ENCODE results near the genes HIGD1C, LETMD1 and CSRNP2.

- PRO-cap, 6 experiments = no peak in any of the 6 experiments
- RAMPAGE, long total RNA, 2 experiments = no peak in any of the 2 experiments
- RRBS = no CpG with 5 or more reads among the region's 11 CpGs
Measured at GRCh38 chr12:50619983-50621189, 115.6 kb downstream of the DIP2B start.

- PRO-cap, 6 experiments = no peak in any of the 6 experiments
- RAMPAGE, long total RNA, 2 experiments = no peak in any of the 2 experiments
- RRBS = no CpG with 5 or more reads among the region's 4 CpGs
Measured at GRCh38 chr12:50660026-50660440, 103.9 kb upstream of the ATF1 start.

- PRO-cap, 6 experiments = peak in 1 of 6 experiments; most common minus-strand start chr12:50786940 (in 1)
- RAMPAGE, long total RNA, 2 experiments = no peak in any of the 2 experiments
- RRBS = no CpG with 5 or more reads among the region's 1 CpG
Measured at GRCh38 chr12:50786711-50787345, 22.9 kb downstream of the ATF1 start.

DNA sequence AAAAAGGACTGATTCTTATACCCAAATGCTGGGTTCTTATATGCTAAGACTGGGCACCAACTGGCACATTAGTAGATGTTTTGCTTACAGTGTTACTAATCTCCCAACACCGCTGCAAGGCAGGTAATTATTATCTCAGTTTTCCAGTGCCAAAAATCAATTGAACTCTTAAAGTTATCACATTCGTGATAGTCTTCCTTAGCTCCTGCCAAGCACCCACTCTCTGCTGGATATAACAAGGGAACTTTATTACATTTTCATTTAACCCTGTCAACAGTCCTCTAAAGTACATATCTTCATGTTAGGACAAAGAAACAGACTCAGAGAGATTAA lies 2.6 kb downstream of the METTL7A start:
- PRO-cap, 6 experiments = no peak in any of the 6 experiments
- RAMPAGE, long total RNA, 2 experiments = no peak in any of the 2 experiments
- RRBS = no CpG with 5 or more reads among the region's 2 CpGs

DNA sequence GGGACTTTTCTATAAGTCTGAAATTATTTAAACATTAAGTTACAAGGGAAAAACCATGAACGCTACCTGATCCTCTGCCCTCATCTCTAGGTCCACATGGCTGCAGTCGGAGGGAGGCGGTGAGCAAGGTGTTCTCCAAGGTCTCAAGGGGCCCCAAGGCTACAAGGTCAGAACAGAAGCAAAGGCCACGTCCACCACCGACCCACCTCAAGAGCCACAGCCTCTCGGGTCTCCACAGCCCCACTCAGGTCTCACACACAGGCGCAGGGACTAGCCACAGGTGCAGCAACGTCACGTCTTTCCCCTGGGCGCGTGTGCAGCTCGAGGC lies at the start of gene HIGD1C:
TSS of gene HIGD1C (plus strand) at position 194 of the 328 bp plus-strand sequence.
- PRO-cap, 6 experiments = no peak in any of the 6 experiments
- RAMPAGE, long total RNA, 2 experiments = no peak in any of the 2 experiments
- RRBS = no CpG with 5 or more reads among the region's 12 CpGs

DNA sequence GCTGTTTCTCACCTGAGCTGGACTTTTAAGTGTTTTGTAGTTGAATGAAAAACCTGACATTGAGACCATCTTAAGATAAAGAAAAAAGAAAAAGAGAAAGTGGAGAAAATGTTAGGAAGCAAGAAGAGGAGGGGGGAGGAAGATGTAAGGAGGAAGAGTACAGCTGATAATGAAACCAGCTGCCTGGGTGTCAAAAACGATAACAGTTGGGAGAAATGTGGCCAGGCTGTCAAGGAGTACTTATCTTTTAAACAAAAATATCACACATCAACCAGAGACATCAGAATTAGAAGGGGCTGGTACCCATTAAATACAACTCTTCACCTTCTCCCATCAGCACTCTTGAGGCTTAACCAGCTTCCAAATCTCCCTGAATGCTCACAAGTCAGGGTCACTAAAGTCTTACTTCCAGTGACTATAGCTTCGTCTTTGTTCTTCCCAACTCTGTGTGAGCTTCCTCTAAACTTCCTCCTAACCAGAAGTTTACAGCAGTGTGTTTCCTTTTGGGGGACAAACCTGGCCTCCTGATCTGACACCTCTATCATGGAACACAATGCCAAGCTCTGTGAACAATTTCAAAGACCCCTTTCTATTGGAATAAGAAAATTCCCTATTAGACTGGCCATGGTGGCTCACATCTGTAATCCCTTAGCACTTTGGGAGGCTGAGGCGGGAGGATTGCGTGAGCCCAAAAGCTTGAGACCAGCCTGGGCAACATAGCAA lies 4.4 kb downstream of the SLC11A2 start:
- PRO-cap, 6 experiments = no peak in any of the 6 experiments
- RAMPAGE, long total RNA, 2 experiments = no peak in any of the 2 experiments
- RRBS = no CpG with 5 or more reads among the region's 4 CpGs

DNA sequence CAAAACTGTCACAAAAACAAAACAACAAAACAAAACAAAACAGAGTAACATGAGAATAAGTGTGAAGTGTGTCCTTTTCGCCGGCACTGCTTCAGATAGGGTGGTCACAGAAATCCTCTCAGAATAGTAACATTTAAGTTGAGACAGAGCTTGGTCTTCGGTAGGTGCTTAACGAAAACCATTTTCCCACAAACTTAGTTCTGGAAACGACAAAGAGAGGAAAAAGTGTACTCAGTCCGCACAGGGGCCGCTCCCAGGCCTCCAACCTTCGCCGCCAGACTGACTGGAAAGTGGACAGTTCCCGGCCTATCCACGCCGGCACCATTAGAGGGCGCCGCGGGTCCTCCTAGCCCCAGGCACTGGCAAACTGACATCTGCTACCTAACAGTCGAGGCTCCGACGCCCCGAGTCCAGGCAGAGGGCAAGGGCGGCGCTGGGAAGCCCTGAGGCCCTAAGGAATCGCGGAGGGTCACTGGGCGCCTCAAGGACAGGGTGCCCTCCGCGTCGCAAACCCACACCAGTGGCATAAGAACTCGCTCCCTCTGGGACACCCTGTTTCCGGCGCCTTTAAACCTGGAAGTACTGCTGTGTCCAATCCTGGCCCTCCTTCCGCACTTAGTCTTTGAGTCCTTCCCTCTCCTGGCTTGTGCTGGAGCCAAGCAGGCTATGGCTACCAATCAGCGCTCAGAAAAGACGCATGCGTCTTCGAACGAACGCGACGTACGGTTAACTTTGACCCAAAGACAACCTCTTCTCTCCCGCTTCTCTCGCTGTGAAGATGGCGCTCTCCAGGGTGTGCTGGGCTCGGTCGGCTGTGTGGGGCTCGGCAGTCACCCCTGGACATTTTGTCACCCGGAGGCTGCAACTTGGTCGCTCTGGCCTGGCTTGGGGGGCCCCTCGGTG lies at the start of gene LETMD1:
TSS of gene LETMD1 (plus strand) at position 749 of the 903 bp plus-strand sequence.
- PRO-cap, 6 experiments = peak in 6 of 6 experiments; most common plus-strand start position 761 of the sequence (in 5); most common minus-strand start position 281 of the sequence (in 5)
- RAMPAGE, long total RNA, 2 experiments = start-site peak on the plus strand in 2 of 2 experiments, centred at position 746 of the sequence, 87 to 88 reads per replicate
- RRBS = 52% methylated on average over 2 of the region's 49 CpGs

DNA sequence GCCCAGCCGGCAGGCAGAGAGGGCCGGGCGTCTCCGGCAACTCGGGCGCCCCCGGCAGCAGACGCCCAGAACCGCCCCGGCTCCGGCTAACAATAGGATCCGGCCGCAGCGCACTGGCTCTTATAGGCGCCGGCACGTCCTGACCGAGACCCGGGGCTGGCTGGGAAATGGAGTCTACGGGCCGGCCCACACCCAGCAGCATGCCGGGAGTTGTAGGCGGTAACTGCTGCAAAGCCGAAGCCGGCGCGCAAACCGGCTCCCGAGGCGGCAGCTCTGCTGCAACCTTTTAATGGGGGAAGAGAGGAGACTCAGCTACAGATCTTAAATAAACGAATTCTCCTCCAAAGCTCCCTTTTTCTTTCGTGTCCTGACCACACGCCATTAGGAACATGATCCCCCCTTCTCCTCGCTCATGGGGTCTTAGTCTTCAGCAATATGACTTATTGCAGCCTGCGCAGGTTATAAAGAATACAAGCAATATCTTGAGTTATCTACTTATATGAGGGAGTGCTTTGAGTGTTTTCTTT lies at the start of gene CSRNP2:
TSS of gene CSRNP2 (minus strand) at position 94 of the 527 bp plus-strand sequence.
- PRO-cap, 6 experiments = peak in 6 of 6 experiments; most common plus-strand start position 231 of the sequence (in 2); most common minus-strand start position 94 of the sequence (in 6)
- RAMPAGE, long total RNA, 2 experiments = no peak in any of the 2 experiments
- RRBS = 12% methylated on average over 4 of the region's 35 CpGs

- PRO-cap, 6 experiments = no peak in any of the 6 experiments
- RAMPAGE, long total RNA, 2 experiments = no peak in any of the 2 experiments
- RRBS = no CpG with 5 or more reads among the region's 3 CpGs
Measured at GRCh38 chr12:51318818-51319517, 5.0 kb downstream of the BIN2 start.

DNA sequence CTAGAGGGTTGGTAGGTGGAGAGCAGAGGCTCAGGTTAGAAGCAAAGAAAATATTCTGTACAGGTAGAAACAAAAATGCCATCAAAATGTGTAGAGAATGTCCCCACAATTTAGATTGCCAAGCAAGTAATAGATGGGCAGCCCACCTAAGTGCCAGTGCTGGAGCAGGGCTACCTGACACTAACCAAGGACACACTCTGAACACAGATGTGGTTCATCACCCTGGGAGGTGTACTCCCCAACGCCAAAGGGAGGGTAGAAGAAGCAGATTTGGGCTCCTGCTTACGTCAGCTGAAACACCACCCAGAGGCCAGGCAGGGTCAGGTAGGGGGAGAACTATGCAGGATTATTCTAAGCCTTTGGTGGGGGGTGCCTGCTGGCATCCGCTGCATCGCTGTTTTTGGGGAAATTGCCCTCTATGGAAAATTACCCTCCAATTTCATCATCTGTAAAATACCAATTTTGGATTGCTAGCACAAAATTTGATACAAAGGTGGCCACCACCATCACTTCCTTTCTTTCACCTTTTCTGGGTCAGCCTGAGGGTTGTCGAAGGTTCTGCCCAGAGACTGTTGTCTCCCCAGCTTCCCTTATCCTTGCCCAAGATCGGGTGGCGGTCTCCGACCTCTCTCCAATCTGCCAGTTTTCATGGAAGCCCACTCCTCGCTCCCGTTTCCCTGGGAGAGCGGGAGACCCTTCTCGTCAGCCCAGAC lies 614 bp downstream of the BIN2 start:
- PRO-cap, 6 experiments = no peak in any of the 6 experiments
- RAMPAGE, long total RNA, 2 experiments = no peak in any of the 2 experiments
- RRBS = no CpG with 5 or more reads among the region's 12 CpGs

DNA sequence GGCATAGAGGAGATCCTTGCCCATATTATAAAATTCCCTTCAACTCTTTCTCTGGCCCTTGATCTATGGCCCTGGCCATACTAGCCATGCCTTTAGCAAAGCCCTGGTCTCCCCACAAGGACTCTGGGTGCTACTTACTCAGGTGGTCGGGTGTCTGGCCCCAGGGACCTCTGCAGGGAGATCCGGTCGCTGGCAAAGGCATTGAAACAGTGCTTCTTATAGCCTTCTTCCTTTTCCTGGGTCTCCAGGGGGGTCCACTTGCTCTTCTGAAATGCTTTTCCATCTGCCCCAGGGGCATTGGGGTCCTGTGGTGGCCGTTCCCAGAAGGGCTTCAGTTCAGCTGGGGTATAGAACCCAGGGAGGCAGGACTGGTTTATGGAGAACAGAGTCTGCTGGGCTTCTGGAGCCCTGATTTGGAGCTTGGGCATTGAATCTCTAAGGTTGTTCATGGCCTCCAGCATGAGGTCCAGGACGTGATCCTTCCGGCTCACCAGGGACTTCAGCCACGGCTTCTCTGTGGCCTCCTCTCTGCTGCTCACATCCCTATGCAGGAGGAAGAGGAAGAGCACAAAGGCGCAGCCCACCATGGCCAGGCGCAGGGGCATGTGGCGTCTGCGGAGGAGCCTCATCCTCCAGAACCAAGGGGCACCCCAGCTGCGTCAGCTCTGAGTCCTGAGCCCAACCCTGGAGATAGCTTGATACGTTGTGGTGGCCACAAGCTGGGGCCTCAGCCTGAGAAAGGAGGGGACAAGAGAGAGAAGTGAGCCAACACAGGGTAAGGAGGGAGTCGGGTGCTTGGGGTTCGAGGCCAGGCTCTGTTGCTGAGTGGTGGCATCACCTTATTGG lies 11.8 kb downstream of the GALNT6 start:
- PRO-cap, 6 experiments = no peak in any of the 6 experiments
- RAMPAGE, long total RNA, 2 experiments = no peak in any of the 2 experiments
- RRBS = no CpG with 5 or more reads among the region's 15 CpGs

GRCh38 chr12:51386124-51386741 lies 5.0 kb downstream of the GALNT6 start:
- PRO-cap, 6 experiments = no peak in any of the 6 experiments
- RAMPAGE, long total RNA, 2 experiments = no peak in any of the 2 experiments
- RRBS = no CpG with 5 or more reads among the region's 8 CpGs

- PRO-cap, 6 experiments = no peak in any of the 6 experiments
- RAMPAGE, long total RNA, 2 experiments = no peak in any of the 2 experiments
- RRBS = 48% methylated on average over 4 of the region's 11 CpGs
Measured at GRCh38 chr12:51820037-51820303, 5.2 kb upstream of the TMDD1 start.

DNA sequence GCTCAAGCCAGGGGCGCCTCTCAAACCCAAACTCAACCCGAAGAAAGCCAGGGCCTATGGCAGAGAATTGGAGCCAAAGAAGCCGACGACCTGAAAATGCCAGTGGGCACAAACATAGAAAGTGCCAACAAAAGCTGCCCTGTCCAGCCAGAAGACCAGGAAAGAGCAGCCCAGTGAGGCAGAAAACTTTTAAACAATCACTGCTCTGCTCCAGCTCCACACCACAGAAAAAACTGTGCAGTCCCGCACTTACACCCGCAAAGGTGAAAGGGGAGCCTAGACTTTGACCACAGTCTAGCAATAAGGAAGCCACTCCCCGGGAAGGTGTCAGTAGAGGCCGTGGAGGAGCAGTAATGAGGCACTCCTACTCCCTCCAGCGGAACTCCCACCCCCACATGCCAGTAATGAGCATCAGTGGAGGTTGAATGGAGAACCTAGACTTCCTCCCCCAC lies 6.0 kb upstream of the ACVRL1 start:
- PRO-cap, 6 experiments = no peak in any of the 6 experiments
- RAMPAGE, long total RNA, 2 experiments = no peak in any of the 2 experiments
- RRBS = no CpG with 5 or more reads among the region's 9 CpGs

- PRO-cap, 6 experiments = no peak in any of the 6 experiments
- RAMPAGE, long total RNA, 2 experiments = no peak in any of the 2 experiments
- RRBS = 44% methylated on average over 2 of the region's 6 CpGs
Measured at GRCh38 chr12:51920907-51921516, 13.7 kb downstream of the ACVRL1 start.

DNA sequence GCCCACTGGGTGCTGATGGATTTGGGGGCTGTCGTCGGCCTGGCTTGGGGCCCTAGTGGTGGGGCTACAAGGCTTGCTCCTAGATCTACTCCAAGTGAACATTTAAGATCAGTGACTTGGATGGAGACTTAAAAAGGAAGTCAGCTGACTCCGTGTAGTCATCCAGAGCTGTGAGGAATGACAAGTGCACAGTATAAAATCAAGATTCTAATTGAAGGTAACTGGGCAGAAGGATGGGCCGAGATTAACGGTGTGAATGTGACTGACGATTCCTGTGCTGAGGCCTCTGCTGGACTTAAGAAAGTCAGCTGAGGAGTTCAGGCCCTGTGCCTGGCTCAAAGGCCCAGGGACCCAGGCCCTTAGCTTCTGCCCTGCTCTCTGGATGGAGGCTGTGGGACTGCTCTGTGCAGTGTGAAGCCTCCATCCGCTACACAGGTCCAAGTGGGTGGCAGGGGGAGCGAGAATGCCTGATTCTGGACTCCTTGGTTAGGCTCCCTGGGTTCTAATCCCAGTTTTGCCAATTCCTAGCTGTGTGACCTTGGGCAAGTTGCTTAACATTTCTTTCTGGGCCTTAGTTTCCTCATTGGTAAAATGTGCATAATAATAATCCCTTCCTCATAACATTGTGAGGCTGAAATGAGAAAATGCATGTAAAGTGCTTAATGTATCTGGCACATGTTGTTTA lies 12.6 kb upstream of the NR4A1 start:
- PRO-cap, 6 experiments = peak in 6 of 6 experiments; most common plus-strand start position 224 of the sequence (in 2); most common minus-strand start position 96 of the sequence (in 6)
- RAMPAGE, long total RNA, 2 experiments = no peak in any of the 2 experiments
- RRBS = no CpG with 5 or more reads among the region's 8 CpGs

DNA sequence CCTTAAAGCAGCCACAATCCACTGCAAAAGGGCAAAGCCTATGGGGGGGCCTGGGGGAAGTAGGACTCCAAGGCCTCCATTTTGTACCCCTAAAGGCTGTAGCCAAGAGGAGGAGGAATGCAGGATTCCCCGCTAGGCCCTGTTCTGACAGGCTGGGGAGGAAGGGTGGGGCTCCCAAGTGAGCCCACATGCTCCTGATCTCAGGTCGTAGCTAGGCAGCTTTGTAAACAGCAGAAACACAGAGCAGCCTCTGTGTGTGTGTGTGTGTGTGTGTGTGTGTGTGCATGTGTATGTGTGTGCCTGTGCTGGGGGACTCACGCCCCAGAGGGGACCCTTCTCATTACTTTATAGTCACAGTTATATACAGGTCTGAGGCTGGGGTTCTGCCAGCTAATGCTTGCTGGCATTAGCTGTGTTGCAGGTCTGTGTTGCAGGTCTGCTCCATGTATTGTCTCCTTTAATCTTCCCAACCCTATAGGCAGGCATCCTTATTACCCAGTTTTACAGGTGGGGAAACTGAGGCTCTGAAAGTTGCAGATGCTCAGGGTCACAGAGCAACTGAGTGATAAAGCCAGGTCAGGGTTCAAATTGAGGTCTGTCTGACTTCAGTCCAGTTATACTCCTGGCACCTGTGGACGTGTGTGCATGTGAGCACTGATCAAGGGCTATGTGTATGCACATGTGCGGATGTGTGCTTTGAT lies 36.2 kb downstream of the KRT80 start:
- PRO-cap, 6 experiments = peak in 1 of 6 experiments; most common plus-strand start position 275 of the sequence (in 1); most common minus-strand start position 146 of the sequence (in 1)
- RAMPAGE, long total RNA, 2 experiments = no peak in any of the 2 experiments
- RRBS = no CpG with 5 or more reads among the region's 5 CpGs

- PRO-cap, 6 experiments = no peak in any of the 6 experiments
- RAMPAGE, long total RNA, 2 experiments = no peak in any of the 2 experiments
- RRBS = 92% methylated on average over 2 of the region's 21 CpGs
Measured at GRCh38 chr12:52173509-52173973, 18.3 kb downstream of the KRT80 start.

DNA sequence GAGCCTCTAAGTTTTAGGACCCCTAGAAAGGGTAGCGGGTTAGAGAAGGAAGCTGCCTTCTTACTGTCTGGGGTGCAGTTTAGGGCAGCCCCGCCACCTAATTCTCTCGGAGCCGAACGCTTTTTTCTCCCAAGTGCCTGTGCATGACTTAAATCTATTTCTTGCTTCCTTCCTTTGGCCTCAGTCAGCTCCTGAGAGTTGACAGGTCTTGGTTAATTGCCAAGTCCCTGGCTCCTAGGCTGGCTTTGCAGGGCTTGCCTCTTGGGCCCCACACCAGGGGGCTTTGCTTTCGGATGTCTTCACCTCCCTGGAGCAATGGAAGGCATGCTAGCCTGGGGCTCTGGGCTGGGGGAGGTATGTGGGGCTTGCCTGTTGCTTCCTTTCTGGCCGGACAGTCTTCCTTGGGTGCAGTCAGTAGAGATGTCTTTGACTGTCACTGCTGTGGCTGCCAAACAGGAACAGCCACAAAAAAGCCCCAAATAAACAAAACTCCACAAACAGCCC lies 2.1 kb upstream of the KRT80 start:
- PRO-cap, 6 experiments = no peak in any of the 6 experiments
- RAMPAGE, long total RNA, 2 experiments = no peak in any of the 2 experiments
- RRBS = no CpG with 5 or more reads among the region's 7 CpGs

DNA sequence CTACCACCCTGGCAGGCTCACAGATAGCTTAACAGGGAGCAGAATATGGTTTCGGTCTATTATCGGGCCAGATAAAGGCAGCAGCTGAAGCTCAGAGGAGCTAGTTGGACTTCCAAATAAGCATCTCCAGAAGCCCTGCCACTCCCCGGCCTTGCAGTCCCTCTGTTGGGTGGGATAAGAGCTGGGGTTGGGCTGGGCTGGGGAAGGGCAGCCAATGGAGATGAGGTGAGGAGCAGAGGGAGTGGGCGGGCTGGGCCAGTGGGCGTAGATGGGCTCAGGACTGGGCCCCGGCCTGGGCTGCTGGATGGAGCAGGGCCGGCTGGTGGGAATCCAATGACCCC lies 8.5 kb upstream of the KRT80 start:
- PRO-cap, 6 experiments = no peak in any of the 6 experiments
- RAMPAGE, long total RNA, 2 experiments = no peak in any of the 2 experiments
- RRBS = no CpG with 5 or more reads among the region's 7 CpGs

All from heart left ventricle (tissue), 7 donors.